Lower leg skin (tissue), 2 donors: ENCODE measurements around a stretch of chr4.

DNA sequence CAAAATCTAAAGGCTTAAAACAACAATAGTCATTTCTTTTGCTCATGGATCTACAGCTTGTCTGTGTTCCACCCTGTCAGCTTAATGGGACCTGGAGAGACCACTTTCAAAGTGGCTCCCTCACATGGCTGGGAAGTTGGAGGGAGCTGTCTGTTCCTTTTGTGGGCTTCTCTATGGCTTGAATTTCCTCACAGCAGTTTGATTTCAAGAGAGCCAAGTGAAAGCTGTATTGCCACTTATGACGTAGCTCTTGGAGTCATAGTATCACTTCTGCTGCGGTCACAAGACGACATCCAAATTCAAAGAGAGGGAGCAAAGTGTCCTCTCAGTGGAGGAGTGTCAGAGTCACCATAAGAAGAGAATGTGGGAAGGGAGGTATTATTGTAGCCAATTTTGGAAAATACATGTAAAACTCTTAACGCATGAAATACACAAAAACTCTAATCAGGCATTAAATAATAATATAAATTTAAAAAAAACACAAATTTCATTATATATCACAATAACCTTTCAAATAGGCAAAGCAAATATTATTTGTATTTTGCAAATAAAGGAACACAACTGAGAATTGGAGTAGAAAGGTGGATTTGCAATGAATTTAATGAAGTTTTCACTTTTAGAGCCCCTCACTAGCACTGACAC is 22.9 kb upstream of the ACSL1 start:
- PRO-cap: no peak
- RAMPAGE, long total RNA, 2 experiments: no peak in any of the 2 experiments

- PRO-cap: bidirectional peak, plus-strand start at chr4:185145929, minus-strand start at chr4:185145743
- RAMPAGE, long total RNA, 2 experiments: no peak in any of the 2 experiments
Observed at GRCh38 chr4:185145318-185146072, 2.4 kb downstream of the SLC25A4 start.

- PRO-cap: no peak
- RAMPAGE, long total RNA, 2 experiments: no peak in any of the 2 experiments
Observed at GRCh38 chr4:185148625-185148877, 5.5 kb downstream of the SLC25A4 start.

- PRO-cap: no peak
- RAMPAGE, long total RNA, 2 experiments: no peak in any of the 2 experiments
Observed at GRCh38 chr4:185424802-185425129, 998 bp downstream of the UFSP2 start.

DNA sequence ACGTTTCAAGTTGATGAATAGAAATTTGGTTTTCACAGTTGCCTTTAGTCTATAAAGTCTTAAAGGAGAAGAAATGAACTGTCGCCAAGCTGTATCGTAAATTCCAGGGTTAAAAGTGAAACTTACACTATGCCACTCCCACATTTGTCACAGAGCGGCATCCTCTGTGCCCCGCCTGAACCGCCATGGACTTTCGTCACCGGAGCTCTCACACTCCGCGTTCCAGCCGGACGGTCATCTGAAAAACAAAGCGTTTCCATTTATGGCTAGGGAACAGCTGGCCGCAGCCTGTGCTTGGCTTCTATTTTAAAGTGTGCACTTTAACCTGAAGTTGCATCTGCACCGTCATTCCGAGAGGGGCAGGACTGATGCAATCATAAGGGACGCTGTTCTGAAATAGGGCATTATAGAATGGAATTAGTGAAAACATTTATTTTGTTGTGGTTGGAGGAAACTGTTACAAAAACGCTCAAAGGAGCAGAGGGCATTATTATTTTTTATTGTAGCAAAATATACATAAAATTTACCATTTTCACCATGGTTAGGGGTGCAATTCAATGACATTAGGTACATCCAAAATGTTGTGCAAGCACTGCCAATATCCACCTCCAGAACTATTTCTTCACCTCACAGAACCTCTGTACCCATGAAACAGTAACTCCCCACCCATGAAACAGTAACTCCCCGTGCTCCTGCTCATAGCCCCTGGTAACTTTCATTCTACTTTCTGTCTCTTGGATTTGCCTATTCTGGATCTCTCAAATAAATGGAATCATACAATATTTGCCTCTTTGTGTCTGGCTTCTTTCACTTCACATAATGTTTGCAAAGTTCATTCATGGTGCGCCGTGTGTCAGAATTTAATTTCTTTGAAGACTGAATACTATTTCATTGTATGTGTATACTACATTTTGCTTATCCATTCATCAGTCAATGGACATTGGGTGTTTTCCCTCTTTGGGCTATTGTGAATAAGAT is 30.7 kb downstream of the PDLIM3 start:
- PRO-cap: no peak
- RAMPAGE, long total RNA, 2 experiments: no peak in any of the 2 experiments

DNA sequence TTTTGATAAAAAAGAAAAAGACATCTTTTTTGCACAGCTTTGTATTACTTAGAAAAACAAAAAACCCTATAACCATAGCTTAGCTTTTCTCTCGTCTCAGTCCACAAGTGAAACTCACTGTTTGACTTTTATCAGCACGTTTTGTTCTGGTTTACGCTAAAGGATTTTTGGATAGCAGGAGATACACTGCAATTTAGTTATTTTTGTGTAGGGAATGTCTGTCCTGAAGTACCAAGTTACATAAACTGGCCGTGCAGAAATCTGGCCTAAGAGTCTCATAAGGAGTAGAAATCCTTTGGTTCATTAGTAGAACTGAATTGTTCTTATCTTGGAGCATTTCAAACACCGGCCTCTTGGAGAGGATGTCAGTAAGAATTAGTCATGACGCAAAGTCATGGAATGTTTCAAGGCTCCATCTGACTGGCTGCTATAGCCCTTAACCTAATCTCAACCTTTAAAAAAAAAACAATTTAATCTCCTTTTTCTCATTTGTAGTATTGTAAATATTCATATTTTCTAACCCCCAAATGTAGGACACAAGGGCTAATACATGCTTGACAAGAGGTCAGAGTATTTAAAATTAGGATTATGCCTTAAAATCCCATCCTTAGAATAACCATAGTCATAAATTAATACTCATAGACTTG is 15.2 kb downstream of the PDLIM3 start:
- PRO-cap: no peak
- RAMPAGE, long total RNA, 2 experiments: no peak in any of the 2 experiments

GRCh38 chr4:185541075-185541836 is 5.9 kb upstream of the PDLIM3 start:
- PRO-cap: no peak
- RAMPAGE, long total RNA, 2 experiments: no peak in any of the 2 experiments

GRCh38 chr4:185591551-185591972 is 56.3 kb upstream of the PDLIM3 start:
- PRO-cap: no peak
- RAMPAGE, long total RNA, 2 experiments: no peak in any of the 2 experiments

DNA sequence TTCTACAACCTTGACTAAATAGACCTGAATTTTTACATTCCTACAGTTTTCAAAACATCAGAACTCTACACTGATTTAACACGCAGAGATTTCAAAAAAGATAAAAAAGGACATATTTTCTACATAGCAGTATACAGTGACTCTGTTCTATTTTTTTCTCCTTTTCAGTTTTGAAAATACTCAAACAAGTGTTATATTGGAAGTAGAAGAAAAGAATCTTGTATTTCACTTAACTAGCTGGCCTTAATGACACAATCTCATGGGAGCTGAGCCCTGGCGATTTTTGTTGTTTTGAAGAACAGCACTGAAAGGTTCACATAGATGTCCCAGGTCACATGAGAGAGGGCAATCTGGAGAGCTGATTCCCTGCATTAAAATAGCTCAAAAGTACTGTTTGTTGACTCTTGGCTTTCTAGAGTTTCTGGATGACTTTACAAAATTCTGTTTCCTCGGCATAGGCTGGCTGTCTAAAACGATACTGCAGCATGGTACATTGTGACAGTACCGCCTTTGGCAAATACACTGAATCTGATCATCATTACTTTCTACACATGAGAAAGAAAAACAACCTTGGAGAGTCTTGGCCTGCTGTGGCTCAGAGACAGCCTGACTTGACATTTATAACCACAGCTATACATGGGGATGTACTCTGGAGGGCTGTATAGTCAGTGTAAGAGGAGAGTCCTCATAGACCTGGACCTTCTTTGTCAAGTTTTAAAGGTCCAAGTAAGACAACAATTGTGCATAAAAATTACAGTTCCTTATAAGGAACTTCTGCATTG is 119.7 kb upstream of the PDLIM3 start:
- PRO-cap: no peak
- RAMPAGE, long total RNA, 2 experiments: no peak in any of the 2 experiments

GRCh38 chr4:185661811-185662991 is 126.9 kb upstream of the PDLIM3 start:
- PRO-cap: no peak
- RAMPAGE, long total RNA, 2 experiments: no peak in any of the 2 experiments

DNA sequence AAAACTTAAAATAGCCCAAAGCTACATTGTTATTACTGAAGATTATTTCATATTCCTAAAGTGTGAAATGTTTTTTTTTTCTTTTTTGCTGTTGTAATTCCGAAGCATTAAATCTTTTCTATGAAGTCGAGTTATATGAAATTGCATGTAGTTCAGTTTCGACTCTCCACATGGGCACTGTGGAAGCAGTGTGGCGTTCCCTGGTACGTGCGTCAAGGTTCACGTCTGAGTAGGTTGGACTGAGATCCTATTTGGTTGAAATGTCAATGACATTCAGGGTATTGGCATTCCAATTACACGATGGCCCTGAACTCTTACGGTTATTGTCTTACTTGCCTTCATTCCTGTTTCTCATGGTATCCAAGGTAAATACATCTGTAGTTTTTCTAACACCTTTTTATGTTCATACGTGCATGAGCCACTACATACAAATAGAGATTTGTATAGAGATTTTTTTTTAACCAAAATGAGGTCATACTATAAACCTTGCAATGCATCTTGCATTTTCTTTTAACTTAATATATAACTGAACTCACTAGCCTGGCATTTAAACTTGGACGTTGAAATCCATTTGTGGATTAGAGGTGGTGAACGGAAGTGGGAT is 128.7 kb downstream of the SORBS2 start:
- PRO-cap: no peak
- RAMPAGE, long total RNA, 2 experiments: no peak in any of the 2 experiments

DNA sequence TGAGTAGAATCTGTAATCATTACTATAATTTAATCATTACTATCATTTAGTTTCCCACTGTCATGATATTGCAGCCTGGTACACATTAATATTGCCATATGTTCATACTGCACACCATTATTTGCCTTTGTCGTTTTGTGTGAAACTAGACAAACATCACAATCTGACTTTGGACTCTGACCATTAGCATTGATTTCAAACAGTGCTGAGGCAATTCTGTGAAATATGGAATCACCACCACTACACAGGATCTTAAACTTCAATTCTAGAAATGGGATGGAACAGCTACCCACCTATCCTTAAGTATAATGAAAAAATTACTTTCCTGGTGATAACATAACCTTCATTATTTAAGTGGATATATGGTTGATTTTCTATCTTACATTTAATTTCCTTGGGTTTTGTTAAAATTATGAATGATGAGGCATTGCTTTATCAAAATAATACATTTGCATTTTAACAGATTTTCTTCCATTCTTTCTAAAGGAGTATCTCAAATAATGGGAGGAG is 98.2 kb downstream of the SORBS2 start:
- PRO-cap: no peak
- RAMPAGE, long total RNA, 2 experiments: no peak in any of the 2 experiments

GRCh38 chr4:185724454-185725326 is 87.3 kb downstream of the SORBS2 start:
- PRO-cap: no peak
- RAMPAGE, long total RNA, 2 experiments: no peak in any of the 2 experiments

DNA sequence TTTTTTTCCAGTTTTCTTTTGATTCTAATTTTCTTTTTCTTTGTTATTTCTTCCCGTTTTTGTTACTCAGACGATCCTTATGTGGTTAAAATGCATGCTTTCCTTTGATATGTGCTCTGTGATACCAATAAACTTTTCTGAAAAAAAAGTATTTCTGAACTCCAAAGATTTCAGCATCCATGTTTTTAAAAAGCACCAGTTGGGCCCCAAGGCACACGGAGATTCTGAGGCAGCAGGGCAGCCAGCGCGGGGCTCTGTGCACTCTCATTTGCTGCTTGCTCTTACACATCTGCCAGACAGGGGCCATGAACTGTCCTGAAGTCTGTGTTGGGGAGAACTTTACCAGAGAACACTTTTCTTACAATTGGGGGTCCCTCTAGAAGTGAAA is 38.0 kb downstream of the SORBS2 start:
- PRO-cap: no peak
- RAMPAGE, long total RNA, 2 experiments: no peak in any of the 2 experiments

DNA sequence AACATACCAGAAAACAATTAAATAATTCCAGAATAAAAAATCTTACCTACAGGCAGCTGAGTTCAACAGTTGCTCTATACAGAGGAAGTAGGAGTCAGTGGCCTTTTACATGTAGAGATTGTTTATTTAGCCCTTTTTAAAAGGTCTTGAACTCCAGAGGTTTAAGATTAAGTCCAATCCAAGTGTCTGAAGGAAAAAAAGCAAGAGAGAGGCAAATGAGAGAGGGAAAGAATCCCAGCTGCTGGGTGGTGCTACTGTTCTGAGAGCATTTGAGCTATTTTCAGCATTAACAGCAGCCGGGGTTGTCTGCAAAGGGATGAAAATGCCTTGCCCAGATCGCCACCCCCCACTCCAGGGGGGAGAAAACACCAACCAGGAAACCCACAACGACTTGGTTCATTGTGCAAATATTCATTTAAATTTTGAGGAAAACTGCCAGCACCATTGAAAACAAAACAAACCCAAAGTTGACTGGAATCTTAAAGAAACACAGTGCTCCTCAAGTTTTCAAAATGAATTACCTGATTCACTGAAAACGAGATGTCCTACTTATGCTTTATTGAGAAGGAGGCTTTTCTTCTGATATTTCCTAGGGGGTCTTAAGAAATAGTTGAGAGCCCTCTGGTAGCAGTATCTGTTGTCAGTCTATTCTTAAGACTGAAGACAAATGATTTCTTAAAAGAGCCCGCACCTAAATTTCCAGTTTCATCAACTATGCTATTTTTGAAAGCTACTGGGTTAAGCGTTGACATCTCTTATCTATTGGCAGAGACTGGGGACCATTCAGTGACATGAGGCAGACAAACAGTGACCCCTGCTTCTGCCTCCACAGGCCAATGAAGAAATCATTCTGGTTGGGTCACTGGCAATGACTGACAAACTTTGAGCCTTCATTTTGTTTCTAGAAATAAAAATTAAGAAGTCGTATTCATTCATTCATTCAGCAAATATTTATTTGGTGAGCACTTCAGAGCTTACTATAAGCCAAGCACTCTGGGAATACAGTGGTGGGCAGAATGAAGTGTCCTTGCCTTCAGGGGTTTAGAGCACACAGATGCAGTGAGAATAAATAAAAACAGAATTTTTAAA is 36.5 kb downstream of the SORBS2 start:
- PRO-cap: unidirectional peak, minus-strand start at position 261 of the sequence
- RAMPAGE, long total RNA, 2 experiments: no peak in any of the 2 experiments

- PRO-cap: no peak
- RAMPAGE, long total RNA, 2 experiments: no peak in any of the 2 experiments
Observed at GRCh38 chr4:185925882-185926468, 114.0 kb upstream of the SORBS2 start.

- PRO-cap: no peak
- RAMPAGE, long total RNA, 2 experiments: no peak in any of the 2 experiments
Observed at GRCh38 chr4:185932075-185932511, 120.1 kb upstream of the SORBS2 start.

DNA sequence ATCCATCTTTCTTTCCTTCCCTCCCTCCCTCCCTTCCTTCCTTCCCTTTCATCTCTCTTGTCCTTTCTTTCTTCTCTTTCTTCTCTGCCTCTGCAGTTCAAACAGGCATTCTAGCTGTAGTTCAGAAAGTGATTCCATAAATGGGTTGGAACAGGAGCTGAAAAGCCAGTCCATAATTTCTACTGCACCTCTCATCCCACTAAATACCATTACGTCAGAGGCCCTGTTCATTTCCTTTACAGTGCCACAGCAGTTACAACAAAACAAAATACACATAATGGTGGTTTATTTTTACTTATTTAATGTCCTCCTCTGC is 42.3 kb upstream of the TLR3 start:
- PRO-cap: no peak
- RAMPAGE, long total RNA, 2 experiments: no peak in any of the 2 experiments

DNA sequence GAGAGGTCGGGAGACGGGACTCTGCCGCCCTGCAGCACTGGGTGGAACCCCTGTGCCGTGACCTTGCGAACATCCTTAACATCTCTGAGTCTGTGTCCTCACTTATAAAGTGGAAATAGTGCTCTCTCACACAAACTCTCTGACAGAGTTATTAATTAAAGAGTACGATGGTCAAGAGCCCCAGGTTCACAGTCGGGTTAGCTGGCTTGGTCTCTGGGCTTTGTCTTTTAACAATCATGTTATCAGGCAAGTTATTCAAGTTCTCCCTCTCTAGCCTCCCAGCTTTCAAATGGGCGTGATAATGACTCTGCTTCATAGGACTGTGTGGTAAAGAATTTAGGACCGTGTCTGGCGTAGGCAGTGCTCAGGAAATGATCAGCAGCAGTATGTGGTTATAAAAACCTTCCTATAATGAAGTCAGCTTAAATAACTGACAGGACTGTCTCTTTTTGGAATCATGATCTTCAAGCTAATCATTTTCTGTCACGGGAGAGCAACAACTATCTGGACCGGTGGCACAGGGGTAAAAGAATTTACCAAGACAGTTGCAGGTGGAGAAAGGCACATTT is 10.3 kb downstream of the TLR3 start:
- PRO-cap: no peak
- RAMPAGE, long total RNA, 2 experiments: no peak in any of the 2 experiments

DNA sequence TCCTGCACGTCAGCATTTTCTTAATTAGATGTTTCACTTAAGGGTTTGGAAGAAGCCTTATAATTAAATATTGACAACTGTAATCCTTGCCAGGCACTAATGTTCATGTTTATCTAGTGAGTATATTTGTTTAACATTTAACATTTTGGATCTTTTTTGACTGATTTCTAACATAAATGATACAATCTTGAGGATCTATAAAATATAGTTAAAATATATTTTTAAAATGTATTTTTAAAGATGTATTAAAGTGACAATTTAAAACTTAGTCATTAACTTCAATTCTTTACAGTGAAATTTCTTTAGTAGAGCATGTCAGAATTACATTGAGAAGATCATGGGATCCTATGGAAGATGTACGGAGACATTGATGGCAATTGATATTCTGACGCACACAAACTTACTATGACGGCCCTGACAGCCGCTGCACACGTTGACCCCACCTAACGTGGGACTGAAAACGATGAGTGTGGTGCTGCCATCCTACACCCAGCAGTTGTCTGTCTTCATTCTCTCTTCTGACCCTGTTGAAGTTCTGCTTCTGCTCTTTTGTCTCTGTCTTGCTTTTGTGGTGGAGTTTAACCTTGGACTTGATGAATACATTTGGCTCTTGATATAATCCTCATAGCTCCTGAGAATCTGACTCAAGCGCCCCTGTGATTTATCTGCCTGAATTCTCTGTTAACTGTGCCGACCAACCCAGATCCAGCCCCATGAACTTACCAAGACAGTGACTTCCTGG is 52.5 kb downstream of the TLR3 start:
- PRO-cap: no peak
- RAMPAGE, long total RNA, 2 experiments: no peak in any of the 2 experiments